Measurements from ENCODE around the gene ZNF580.

DNA sequence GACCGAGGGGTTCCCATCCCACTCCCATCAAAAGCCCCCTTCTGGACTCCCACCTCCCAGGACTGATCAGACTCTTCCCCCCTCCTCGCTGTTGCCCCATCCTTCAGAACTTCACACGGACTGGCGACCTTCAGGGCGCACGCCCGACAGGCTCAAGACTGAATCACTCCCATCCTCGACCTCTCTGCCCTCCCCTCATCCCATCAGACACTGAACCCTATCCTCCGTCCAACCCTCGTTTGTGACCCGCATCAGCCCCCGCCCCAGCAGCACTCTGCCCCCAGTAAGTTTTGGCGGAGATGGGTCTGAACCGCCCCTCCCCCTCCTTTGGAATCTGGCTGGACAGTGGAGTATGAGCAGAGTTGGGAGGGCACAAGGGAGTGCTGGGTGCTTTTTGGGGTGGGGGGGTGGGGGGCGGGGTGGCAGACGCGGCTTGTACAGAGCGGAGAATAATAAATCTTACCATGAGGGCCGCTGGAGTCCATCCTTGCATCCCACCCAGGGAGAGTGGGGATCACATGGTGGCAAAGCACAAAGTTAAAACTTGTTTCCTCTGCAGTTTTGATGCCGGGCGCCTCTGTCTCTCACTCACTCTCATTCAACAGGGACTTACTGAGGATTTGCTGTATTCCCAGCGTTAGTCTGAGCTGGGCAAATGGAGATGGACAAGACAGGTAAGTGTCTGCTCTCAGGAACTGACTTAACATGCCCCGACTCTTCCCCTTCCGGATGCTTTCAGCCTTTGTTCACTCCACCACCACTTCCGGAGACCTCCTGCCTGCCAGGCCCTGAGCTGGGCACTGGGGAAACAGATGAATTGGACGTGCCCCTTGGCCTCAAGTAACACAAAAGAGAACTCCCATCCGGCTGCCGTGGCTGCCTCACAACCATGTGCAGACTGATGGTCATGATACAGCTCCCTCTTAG is 7.3 kb downstream of the ZNF784 start:
- PRO-cap: no peak

DNA sequence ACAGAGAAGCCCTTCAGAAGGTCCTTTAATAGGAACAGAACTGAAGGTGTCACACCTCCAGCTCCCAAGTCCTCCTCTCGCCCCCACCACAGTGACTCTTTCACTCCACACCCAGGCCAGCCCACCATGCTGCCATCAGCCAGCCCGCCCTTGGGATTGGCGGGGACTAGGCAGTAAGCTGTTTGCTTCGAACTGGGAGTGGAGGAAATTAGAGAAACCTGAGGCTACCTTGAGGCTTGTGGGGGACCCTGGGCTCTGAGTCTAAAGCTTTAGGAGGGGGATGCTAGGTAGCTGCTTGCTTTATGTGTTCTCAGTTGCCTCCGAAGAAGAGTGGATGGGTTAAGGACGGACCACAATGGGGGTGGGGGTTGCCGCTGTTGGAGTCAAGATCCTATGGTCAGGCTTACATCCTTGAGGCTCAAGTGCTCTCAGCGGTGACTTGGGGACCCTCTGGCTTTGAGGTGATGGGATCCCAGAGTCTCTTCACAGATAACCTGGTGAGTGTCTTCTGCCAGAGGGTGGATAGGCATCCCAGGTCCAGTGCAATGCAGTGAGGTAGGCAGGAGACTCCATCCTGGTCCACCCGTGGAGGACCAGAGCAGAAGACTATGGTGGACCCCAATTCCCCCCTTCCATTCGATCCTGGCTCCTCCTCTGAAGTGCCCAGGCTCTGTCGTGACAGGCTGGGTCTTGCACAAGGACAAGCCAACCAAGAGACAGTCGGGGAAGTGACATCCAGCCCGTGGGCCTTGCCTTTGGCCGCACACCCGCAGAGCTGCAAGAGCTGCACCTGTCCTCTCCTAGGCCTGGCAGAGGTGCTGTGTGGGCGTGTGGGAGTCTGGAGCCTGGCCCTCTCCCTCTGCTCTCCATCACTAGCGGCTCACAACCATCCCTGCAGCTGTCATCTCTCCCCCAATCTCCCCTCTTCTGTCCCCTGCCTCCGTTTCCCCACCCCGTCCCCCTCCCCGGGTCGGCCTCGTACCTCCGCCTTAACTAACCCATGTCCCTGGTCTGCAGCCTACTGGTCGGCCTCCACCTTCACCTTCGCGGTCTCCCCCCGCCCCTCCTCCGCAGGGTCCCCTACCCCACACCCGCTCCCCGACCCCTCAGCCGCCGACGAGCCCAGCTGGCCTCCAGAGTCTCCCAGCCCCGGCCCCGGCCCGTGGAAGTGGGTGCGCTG is 3.2 kb downstream of the ZNF784 start:
- PRO-cap: no peak

GRCh38 chr19:55637068-55637691 is 3.6 kb upstream of the ZNF580 start:
- PRO-cap: no peak

DNA sequence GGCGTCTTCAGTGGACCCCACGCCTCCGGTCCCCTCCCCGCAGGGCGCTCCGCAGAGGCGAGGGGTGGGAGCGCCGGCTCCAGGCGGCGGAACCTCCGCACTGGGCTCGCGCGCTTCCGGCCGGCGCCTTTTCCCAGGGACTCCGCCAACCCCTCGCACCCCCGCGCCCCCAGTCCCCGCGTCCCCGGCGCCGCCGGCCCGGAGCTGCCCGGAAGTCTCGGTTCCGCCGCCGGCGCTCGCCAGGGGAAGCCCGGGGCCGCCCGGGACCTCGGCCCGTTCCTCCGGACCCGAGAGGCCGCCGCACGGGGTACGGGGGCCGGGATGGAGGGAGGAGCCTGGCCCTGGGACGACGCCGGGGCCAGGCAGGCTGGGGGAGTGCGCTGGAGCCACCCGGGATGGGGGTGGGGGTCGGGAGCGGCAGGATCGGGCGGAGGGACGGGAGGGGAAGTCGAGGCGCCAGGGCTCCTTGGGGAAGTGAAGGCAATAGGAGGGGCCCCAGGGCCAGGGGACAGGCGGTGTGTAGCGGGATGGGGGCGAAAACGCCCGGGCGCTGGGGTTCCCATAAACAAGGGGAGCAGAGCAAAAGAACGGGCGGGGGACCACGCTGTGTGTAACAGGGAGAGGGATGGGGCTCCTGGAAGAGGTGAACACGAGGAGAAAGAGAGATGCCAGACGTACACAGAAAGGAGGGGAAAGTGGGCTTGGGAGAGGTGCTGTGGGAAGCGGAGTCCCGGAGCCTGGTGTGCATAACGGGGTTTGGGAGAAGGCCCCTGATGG is at the start of gene ZNF580:
TSS of gene ZNF580 (plus strand) at position 126 of the 777 bp plus-strand sequence.
- PRO-cap: bidirectional peak, plus-strand start at position 181 of the sequence, minus-strand start at position 102 of the sequence

DNA sequence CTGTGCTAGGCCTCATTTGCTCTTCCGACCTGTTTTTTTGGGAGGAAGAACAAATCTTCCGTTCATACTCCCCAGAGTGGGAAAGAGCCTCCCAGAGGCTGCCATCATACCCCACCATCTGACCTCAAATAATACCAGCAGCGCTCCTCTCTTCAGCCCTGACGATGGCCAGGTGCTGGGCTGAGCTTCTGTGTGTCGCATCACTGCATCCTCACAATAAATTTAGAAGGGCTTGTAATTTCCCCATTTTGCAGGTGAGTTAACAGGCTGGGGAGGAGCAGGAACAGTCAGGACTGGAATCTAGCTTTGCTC is 733 bp upstream of the CCDC106 start:
- PRO-cap: unidirectional peak, plus-strand start at position 246 of the sequence

DNA sequence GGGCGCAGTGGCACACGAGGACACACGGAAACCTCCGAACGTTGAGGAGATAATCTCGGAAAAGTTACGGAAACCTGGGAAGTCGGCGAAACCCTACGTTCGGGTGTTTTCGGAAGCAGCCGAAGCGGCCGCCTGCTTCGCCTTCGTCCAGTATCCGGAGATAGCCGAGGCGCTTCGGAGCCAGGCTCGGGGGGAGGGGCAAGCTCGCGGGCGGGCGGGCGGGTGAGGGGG is 218 bp upstream of the U2AF2 start:
- PRO-cap: bidirectional peak, plus-strand start outside the sequence, minus-strand start at position 152 of the sequence

DNA sequence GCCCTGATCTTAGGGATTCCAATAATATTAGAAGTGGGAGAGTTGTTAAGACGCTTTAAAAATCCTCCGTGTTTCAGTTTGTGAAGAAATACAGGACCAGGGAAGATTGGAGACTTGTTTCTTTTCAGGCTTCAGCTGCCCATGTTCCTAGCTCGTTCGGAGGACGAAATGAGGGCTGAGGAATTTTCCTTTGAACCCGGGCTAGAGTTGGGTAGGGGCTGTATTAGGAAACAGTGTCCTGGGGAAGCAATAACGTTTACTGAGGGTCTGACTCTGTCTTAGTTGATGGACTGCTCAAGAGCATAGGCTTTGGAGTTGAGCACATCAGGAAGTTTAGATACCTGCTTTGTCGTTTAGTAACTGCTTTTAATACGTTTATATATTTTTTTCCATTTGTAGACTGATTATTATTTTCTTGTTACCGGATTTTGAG is 1.3 kb downstream of the U2AF2 start:
- PRO-cap: no peak

DNA sequence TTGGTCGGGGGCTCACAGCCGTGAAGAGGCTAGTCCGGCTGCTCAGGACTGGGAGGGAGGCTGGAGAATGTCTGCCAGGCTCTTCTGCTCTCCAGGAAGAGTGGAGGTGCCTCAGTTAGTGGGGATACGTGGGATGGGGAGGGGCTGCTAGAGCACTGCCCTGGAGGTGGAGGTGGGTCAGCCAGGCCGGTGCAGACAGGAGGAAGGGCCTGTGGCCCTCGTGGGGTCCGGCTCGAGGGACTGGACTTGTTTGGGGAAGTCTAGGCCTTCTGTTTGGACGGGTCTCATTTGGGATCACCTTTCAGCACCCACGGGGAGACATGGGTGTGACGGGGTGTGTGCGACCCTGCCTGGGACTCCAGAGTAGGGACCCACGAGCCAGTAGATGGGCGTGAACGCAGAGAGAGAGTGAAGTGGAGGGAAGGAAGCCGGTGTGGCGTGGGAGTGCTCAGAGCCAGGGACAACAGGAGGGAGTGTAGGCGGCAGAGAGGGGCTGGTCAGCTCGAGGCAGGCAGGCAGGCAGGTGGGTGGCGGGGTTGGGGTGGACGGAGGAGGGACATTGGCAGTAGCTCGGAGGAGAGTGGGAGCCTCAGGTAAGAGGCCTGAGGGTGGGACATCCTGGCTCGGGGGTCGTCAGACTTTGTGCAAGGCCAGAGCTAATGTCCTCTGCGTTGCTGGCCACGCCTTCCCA is 11.4 kb downstream of the EPN1 start:
- PRO-cap: no peak

DNA sequence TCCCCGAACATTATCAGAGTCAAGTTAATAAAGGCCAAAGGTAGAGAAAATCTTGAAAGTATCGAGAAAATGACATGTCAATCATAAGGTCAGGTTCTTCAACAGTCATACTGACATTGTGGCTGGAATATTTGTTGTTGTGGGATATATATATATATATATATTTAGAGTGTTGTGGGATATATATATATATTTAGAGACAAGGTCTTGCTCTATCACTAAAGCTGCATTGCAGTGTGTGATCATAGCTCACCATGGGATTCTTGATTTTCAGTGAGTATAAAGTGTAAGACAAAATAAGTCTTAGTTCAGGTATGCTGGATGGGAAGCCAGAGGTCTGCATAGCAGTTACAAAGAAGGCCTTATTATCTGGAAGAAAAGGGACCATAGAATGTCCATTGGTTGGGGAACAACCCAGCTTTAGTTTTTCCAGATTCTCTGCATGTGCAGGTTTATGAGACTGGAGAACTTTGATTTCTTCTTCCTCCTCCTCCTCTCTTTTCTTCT is 30.7 kb downstream of the EPN1 start:
- PRO-cap: no peak

- PRO-cap: no peak
These were observed 25.8 kb downstream of the NLRP9 start for GRCh38 chr19:55712345-55712810.

DNA sequence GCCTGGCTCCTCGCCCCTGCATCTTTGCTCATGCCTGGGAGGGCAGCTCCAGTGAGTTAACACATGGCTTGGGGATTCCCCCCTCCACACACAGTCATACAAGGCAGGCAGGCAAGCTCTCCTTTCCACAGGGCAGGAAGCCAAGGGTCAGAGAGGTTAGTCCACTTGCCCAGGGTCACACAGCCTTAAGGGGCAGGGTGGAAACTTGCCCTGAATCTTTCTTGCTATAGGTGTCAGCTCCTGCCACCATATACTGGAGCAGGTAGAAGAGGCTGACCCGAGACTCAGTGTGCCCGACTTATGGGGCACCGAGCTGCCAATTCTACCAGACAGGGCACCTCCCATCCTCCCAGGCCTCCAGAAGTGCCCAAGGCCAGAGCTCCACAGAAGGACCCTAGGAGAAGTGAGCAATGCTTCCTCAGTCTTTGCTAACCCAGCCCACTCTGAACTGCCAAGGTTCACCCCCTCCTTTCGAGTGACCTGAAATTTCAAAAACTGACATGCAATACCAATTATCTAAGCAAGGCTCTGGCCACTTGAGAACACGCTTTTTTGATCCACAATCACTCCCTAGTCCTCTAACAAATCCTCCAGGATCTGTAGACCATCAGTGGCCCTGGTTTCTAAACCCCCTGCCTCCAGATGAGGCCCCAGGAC is 35.2 kb downstream of the ZNF787 start:
- PRO-cap: no peak

GRCh38 chr19:56107812-56108300 is 13.2 kb downstream of the ZNF787 start:
- PRO-cap: bidirectional peak, plus-strand start at chr19:56108432, minus-strand start at chr19:56108226

DNA sequence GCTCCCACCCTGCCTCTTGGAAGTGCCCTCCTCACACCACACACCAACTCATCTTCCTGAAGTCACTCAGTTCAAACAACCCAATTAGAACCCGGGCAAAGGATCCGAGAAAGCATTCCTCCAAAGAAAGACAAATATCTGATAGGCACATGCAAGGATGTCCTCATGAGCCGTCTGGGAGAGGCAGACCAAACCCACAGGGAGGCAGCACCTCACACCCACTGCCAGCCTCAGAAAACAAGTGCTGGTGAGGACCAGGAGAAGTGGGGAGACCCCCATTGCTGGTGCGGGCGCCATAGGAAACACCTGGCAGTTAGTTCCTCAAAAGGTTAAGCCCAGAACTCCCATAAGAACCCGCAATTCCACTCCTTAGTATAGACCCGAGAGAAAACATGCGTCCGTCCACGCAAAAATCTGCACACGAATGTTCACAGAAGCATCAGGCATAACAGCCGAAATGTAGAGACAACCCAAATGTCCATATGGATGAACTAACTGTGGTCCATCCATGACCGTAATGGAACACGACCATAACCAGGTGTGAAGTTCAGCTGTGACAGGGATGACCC is 8.0 kb downstream of the ZNF787 start:
- PRO-cap: no peak

- PRO-cap: no peak
These were observed 481 bp downstream of the ZNF444 start for GRCh38 chr19:56141480-56142056.

DNA sequence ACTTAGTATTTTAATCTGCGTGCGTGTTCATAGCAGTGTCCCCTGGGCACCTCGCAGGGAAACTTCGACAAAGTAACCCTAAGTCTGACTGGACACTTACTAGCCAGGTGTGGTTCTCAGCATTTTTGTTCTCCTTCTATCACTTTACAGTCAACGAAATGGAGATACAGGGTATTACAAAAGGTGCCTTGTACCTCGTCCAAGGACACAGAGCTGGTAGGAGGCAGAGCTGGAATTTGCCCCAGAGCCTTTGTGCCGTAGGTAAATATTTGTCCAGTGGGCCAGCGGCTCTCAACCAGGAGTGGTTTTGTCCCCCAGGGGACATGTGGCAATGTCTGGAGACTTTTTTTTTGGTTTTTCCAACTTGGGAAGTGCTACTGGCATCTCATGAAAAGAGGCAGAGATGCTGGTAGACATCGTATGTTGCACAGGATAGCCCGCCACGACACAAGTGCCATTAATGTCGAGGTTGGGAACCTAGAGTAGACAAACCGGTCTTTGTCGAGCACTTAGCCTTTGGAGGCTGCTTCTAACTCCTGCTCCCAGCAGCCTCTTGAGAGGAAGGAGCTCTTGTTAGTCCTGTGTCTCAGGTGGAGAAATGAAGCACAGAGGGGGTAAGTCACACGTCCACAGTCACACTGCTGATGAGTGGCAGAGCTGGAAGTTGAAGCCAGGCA is 1.2 kb downstream of the ZNF444 start:
- PRO-cap: no peak

DNA sequence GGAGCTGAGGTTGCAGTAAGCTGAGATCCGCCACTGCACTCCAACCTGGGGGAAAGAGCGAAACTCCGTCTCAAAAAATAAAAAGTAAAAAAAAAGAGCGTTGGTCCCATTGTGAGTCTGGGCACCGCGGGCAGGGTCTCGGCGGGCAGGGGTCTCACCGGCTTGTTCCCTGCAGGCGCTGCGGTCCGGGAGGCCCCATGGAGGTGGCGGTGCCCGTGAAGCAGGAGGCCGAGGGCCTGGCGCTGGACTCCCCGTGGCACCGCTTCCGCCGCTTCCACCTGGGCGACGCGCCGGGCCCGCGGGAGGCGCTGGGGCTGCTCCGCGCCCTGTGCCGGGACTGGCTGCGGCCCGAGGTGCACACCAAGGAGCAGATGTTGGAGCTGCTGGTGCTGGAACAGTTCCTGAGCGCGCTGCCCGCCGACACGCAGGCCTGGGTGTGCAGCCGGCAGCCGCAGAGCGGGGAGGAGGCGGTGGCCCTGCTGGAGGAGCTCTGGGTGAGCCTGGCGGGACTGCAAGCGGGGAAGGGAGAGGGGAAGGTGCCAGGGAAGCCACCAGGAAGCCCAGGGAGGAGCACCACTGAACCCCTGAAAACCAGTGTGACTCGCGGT is 5.7 kb downstream of the ZNF444 start:
- PRO-cap: no peak

GRCh38 chr19:56216829-56218047 is 15.2 kb downstream of the ZSCAN5C start:
- PRO-cap: no peak

DNA sequence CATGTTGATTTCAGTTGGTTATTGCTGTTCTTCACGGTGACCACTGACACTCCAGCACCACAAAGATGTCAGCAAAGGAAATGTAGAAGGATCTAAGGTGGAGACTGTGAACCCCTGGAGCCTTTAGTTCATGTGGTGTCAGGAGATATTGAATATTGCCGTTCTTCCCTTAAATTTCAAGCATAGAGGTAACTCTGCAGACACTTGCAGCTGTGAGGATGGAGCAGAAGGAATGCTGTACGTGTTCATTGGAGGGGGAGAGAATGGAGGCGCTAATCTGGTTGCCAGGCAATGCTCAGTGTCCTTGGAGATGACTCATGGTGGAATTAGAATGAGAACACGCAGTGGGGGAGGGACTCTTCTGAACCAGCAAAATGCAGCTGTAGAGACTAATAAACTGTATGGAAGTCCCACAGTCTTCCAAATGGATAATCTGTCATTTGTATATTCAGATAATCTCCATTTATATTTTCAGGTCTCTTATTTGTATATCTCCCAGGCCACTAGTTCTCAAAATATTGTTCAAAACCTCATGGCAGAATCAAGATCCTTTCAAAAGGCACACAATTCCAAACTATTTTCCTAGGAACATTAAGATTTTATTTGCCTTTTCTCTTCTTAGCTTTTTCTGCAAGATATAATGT is 21.0 kb upstream of the ZNF835 start:
- PRO-cap: no peak

DNA sequence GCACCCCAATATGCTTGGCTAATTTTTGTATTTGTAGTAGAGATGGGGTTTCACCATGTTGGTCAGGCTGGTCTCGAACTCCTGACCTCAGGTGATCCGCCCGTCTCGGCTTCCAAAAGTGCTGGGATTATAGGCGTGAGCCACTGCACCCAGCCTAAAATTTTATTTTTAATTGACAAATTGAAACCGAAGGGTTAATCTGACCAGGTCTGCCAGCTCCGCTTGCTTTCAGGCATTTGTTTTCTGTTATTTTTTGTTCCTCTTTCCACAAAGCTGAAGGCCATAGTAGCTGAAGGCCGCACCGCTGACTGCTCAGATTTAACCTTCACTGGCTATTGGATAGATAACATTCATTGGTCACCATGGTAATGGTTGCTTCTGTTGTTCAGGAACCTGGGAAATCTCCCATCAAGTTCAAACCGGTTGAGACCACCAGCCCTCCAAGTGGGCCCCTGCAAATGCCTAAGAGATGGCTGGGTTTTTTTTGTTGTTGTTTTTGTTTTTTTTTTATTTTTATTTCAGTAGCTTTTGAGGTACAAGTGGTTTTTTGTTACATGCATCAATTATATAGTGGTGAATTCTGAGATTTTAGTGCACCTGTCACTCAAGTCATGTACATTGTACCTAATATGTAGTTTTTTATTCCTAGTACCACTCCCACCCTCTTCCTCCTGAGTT is 124.4 kb upstream of the USP29 start:
- PRO-cap: no peak

DNA sequence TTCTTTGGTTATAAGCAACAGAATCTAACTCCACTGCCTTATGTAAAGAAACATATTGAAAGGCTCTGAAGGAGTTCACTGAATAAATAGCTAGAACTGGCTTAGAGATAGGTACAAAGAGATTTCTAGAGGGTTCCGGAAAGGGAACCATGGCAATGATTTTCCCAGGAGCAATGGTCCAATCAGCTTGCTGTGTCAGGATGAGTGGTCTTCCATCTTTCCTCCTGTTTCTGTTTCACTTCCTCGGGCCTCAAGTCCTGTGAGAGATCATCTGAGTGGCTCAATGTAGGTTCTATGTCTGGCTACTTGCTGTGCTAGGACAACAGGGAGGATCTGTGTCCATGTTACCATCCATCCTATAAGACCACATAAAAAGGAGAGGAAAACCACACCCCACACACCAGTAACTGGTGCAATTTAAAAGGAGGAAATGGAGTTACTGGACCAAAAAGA is 2.1 kb downstream of the AURKC start:
- PRO-cap: no peak

Data from fallopian tube (tissue), 1 donor.